Epidermal melanocyte (primary cell): ENCODE measurements around the gene ROS1.

GRCh38 chr6:112258670-112259373 lies 4.5 kb upstream of the LAMA4 start:
- RRBS = no CpG with 5 or more reads among the region's 11 CpGs

DNA sequence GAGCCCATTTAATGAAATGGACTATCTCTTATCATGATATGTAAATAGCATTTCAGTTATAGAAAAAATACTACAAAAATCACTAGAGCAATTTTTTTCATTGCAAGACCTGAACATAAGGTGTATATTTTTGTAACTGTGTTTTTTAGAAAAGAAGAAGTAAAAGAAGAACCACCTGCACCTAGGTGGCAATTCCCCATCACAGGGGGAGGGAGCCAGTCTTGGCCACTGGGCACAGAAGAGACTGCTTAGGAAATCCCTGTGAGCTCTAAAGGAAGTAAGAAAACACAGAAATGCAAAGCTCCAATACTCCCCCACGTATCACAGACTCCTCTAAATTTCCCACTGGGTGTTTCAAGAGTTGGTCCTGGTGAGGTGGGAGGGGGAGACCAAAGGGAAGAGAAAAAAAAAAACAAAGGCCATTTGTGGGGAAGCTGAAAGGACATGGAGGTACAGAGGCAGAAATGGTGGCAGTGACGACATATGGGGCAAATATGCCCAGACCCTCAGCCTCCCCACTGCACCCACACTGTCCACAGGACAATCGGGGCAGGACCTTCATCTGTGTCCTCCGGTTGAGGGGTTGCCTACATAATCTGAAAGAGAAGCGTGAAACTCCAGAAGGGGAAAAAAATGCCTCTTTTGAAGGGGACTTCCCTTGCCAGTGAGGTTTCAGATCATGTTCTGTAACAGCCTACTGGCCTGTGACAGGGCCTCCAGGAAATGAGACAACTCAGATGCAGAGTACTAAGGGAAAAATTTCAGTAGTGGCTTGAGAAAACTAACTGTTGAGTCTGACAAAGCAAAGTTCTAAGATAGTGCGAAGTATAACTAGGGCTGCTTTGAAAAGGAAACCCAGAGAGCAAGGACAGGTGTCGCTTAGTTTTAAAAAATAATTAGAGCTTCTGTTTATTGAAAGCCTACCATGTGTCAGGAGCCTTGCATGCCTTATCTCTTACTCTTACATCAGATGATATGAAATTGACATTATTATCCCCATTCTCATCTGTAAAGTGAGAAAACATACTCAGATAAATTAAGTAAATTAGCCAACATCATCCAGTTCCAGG lies 226.2 kb upstream of the MARCKS start:
- RRBS = no CpG with 5 or more reads among the region's 7 CpGs

- RRBS = no CpG with 5 or more reads among the region's 8 CpGs
These were observed 224.9 kb upstream of the MARCKS start for GRCh38 chr6:113632091-113632776.

- RRBS = no CpG with 5 or more reads among the region's 2 CpGs
These were observed 214.3 kb upstream of the MARCKS start for GRCh38 chr6:113642764-113643351.

DNA sequence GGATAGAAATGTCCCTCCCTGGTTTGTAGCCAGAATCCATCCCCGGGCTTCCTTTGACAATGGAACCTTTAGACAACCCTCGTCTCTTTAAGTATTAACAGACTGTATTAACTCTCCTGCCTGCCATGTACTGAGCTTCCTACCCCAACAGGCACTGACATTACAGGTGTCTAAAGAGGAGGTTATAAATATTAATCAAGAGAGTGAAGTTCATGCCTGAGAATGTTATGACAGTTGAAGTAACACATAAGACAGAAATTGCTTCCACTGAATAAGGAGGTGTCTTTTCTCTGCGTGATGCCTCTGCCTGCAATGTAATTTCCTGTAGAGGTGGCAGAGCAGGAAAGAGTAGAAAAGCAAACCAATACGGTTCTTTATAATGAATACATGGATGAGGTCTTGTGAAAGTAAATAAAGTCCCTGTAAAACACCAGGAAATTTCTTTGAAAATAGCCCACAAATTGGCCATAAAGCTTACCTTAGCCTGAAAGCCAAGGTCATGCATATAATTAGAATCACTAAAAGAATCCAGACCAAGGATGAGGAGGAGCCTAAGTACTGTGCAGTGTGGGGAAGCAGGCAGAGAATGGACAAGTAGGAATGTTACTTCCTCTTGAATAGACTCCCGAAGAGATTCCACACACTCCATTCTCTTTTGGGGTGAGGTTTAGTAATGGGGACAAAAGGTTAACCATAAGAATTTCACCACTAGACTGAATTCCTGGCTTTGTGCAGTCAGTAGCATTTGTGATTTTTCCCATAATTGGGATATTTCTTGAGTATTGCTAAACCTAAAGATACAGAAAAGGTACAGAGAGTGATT lies 27.7 kb upstream of the MARCKS start:
- RRBS = no CpG with 5 or more reads among the region's 5 CpGs

GRCh38 chr6:113859054-113859306 lies 1.8 kb downstream of the MARCKS start:
- RRBS = 3% methylated on average over 9 of the region's 21 CpGs

DNA sequence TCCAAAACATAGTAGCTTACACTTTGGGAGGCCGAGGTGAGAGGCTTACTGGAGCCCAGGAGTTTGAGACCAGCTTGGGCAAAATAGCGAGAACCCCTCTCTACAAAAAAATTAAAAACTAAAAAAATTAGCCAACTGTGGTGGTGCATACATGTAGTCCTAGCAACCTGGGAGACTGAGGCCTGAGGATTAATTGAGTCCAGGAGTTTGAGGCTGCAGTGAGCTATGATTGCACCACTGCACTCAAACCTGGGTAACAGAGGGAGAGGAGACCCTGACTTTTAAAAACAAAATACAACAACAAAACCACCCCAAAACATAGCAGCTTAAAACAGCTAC lies 49.5 kb downstream of the MARCKS start:
- RRBS = no CpG with 5 or more reads among the region's 2 CpGs

DNA sequence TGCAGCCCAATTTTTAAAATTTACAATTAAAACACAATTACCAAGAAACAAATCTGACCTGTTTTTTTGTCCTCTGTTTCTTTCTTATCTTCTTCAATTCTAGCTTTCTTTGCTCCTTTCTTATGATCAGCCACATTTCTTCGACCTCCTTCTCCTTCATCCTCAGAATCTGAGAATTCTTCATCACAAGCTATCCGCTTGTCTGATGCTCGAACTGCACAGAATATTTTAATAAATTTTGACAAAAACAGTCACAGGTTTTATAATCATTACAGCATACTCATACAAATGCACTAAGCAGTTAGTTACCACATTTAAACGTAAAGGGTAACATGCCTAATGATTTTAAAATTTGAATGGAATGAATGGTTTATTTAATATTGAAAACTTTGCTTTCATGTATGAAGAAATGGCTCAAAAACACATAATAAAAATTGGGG lies 27.6 kb downstream of the HDAC2 start:
- RRBS = no CpG with 5 or more reads among the region's 4 CpGs

GRCh38 chr6:114424158-114424912 lies 81.5 kb upstream of the HS3ST5 start:
- RRBS = no CpG with 5 or more reads among the region's 18 CpGs

DNA sequence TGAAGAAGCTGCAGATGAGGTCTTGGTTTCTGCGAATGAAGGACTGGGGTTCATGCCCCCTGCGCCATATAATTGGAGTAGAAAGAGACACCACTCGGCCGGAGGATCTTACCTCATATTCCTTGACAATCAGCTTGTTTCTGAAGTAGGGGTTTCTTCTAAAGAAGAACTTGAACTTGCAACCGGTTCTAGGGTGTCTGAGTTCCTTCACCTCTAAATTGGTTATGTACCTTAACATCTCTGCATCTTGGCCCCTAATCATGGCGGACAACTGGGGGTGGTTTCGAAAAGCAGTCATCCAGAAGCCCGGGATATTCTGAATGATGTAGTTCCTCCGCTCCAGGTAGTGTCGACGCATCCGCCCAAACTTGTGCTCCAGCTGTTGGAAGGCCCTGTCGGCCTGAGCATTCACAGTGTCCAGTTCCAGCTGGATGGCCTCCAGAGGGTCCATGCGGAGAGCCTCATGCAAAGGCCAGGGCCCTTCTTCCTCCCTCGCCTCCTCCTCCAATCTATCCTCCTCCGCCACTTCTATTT lies 967 bp downstream of the TSPYL1 start:
- RRBS = 38% methylated on average over 2 of the region's 16 CpGs

GRCh38 chr6:117425862-117426137 lies at the start of gene ROS1:
Gene ROS1, minus strand, starts transcription at chr6:117425942.
- RRBS = no CpG with 5 or more reads among the region's 3 CpGs

- RRBS = no CpG with 5 or more reads among the region's 8 CpGs
These were observed 91.7 kb downstream of the SLC35F1 start for GRCh38 chr6:117998779-117999133.

DNA sequence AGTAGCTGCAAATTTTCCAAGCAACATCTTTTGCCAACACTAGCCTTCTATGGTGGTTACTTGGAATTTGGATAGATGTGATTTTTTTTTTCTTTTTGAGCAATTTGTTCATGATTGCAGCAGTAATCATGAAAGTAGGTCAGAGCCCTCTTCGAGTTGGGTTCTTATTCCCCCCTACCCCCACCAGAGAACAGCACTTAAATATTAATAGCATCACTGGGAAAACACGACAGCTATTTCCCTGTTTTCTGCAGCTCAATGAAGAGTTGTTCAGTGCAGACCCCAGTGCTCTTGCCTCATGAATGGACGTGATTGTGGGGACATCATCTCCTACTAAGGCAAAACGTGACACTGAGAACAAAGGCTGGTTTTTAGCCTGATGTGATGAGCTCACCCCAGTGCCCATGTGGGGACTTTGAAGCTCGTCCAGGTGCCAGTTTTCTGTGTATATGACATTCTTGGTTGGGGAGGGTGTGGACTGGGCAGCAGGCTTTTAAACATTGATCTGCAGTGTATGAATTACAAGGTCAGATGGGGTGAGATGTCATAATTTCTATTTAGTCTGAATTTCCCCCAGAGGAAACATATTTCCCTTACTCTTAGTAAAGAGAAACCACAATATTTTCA lies 105.9 kb downstream of the SLC35F1 start:
- RRBS = no CpG with 5 or more reads among the region's 5 CpGs

DNA sequence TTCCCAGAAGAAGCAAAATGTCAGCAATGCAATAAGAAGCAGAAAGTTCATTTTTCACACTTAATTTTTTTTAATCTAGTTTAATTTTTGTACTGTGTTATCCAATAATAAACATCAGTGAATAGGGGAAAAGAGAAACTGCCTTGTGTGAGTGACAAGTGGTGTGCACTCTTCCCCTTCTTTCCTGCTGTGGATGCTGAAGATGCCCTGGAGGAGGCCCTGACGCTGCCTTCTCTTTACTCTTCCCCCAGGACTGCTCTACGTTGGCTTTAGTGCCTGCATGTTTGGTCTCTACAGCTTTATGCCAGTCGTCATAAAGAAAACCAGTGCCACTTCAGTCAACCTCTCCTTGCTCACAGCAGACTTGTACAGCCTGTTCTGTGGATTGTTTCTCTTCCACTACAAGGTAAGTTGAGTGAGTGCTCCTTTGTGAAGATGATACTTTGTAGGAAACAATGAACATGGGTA lies 263.1 kb upstream of the PLN start:
- RRBS = no CpG with 5 or more reads among the region's 3 CpGs

- RRBS = no CpG with 5 or more reads among the region's 5 CpGs
These were observed 251.8 kb upstream of the PLN start for GRCh38 chr6:118296138-118296914.

GRCh38 chr6:118558742-118559382 lies 10.8 kb downstream of the PLN start:
- RRBS = no CpG with 5 or more reads among the region's 4 CpGs

GRCh38 chr6:118709721-118710462 lies 58.5 kb upstream of the CEP85L start:
- RRBS = no CpG with 5 or more reads among the region's 5 CpGs

DNA sequence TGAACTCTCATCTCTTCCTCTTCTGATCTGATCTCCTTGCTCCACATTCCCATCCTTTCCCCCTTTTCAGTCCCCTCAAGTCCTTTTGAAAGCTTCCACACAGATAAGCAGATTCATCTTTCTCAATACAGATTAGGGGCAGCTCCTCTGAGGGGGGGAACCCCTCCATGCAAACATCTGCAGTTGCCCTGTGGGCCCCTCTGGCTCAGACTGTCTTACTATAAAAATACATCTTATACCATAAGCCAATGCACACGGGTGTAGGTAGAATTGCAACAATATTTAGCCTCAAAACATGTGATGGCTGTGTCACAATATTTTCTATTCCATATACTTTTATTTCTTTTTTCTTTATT lies 68.4 kb upstream of the CEP85L start:
- RRBS = no CpG with 5 or more reads among the region's 1 CpG

DNA sequence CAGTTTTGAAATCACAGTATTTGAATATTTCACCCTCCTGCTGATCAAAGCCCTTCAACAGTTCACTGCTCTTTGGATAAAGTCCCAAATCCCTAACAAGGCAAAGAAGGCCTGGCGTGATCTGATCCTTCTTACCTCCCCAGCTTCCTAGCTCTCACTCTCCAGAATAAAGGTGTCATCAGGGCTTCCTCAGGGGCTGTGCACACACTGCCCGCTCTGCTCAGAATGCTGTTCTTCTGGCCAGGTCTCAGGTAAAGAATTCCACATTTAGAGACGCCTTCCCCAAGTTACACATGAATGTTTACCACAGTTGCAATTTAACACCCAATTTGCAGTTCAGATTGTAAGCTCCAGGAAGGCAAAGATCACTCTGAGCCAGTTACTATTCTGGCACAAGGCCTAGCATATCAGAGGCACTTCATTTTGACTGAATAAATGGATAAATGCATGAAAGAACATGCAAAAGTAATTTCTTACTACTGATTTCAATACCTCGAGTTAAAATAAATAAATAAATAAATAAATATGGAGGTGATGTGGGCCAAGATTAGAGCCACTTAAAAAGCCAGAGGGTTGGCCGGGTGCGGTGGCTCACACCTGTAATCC lies 59.0 kb upstream of the MCM9 start:
- RRBS = no CpG with 5 or more reads among the region's 6 CpGs